ENCODE data around the genes NLRP6, DRD4 and GATD1.

DNA sequence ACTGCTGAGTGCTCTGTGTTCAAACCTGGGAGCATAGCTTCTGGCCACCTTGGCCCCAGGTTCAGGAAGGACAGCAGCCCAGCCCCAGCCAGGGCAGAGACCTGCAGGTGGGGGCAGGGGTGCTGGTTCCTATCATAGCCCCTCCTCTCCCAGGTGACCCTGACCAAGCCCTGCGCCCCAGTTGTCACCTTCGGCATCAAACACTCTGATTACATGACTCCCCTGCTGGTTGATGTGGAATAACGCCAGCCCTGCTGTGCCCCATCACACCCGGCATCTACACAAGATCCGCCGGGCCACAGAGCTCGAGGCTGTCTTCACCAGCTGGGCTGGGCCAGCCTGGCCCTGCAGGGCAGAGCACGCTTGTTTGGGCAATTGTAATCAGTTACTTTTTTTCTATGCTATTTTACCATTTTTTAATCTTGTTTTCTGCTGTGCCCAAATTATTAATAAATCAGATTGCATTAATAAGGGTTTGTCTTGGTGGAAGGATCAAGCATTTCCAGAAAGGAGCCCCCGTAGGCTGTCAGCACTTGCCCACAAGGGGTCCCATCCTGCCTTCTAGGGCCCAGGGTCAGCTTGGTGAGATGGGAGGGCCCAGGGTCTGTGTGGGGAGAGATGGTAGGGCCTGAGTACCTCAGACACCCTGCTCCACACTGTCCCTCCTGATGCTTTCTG lies 3.4 kb downstream of the ODF3 start:
- PRO-cap, result no peak

- PRO-cap, result no peak
These were observed 3.6 kb downstream of the BET1L start for GRCh38 chr11:203165-204381.

DNA sequence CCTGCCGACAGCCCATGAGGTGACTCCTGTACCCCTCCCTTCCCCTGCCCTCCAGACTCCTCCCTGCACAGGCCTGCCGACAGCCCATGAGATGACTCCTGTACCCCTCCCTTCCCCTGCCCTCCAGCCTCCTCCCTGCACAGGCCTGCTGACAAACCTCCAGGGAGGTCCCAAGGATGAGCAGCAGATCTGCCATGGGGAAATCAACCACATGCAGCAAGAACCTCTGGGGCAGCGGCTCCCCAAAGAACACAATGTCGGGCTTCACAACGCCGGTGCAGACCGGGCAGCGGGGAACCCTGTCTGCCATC lies 12.3 kb downstream of the SIRT3 start:
- PRO-cap, result no peak

DNA sequence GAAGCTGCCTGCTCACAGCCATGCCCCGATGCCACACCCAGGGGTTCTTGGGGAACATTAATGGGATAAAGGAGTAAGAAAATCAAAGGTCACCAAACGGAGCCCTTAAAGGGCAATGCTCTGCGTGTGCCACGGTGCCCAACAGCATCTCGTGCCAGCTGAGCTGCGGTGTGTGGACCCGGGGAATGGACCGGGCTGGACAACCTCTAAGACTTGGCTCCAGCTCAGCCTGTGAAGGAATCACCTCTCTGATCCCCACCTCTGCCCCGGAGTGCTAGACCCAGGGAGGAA lies at the start of gene NLRP6:
Gene NLRP6, plus strand, starts transcription at position 137 of the 291 bp plus-strand sequence.
- PRO-cap, result no peak

GRCh38 chr11:325462-326323 lies 5.0 kb upstream of the IFITM3 start:
- PRO-cap, result no peak

DNA sequence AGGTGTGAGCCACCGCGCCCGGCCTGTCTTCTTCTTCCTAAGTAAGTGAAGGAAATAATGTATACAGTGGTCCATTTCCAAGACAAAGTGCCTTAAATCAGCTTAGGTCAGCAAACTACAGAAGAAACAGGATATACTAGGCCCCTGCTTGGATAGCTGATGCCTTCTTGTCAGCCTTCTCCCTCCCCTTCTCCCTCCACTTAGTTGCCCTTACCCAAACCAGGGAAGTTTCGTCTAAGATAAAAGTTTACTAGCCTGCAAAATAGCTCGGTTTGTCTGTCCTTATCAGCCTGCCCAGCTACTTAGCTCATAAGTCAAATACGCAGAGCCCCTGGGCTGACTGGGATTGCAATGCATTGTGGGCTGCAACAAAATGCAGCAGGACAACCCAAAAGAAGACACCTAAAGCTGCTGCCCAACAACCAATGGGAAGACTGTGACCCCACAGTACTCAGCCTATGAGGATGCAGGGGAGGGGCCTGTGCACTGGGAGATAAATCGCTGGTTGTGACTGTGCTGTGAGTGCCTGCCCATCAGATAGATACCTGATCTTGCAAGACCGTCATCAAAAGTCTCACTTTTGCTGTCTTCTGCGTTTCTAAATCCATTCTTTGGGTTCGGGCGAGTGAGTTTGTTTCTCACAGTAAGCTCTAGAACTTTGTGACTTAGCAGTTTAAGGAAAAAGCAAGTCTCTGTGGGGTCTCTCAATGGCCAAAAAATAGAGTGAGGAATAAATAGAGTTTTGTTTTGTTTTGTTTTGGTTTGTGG lies 8.7 kb upstream of the IFITM3 start:
- PRO-cap, result no peak

DNA sequence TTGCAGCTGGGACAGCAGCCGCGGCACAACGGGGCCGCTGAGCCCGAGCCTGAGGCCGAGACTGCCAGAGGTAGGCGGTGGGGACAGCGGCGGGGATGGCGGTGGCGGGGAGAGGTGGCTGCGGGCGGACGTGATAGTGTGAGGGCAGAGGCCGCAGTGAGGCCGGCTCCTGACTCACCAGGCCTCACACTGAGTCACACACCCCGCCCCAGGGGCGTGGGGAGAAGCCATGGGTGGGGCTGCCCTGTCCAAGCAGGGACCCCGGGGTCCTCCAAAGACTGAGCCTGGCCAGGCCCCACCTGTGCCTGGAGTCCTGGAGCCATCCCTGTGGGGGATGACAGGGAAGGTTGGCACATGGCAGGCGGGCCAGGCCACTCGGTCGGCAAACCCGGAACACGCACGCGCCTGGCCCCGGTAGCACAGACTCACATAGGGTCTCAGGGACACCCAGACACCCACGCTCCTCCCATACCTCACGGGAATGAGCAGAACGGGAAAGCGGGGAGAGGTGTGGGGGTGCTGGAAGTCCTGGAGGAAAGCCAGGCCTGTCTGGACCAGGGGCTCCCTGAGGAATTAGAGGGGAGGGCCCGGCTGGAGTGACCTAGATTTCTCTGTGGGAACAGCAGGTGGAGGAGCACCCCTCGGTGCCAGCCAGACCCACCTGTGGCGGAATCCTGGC lies 585 bp downstream of the PKP3 start:
- PRO-cap, result no peak

DNA sequence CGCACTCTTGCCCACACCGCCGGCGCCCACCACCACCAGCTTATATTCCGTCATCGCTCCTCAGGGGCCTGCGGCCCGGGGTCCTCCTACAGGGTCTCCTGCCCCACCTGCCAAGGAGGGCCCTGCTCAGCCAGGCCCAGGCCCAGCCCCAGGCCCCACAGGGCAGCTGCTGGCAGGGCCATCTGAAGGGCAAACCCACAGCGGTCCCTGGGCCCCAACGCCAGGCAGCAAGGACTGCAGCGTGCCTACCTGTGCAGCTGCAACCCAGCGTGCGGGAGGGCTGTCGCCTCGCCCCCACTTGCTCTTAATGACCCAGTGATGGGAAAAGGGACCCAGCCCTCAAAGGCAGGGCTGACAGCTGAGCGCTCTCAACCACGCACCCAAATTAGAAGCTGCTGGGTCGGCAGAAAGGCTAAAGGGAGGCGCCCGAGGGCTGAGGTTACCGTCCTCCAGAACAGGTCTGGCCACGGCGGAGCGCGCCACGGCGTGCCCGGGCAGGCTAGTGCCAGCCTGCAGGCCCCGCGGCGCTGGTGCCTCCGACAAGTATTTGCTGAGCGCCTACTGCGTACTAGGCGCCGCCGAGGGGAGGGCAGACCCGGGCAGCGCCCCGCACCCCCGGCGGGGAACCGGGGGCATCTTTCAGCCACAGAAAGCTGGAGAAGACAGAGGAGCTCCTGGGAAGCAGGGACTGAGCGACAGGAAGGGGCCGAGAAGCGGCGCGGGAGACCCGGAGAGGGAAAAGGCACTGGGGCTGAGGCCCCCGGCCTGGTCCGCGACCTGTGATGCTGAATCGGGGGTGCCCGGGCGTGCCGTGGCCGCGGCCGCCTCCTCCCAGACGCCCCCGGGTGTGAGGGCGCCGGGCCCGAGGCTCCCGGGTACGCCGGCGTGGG lies 862 bp downstream of the HRAS start:
- PRO-cap, result no peak

DNA sequence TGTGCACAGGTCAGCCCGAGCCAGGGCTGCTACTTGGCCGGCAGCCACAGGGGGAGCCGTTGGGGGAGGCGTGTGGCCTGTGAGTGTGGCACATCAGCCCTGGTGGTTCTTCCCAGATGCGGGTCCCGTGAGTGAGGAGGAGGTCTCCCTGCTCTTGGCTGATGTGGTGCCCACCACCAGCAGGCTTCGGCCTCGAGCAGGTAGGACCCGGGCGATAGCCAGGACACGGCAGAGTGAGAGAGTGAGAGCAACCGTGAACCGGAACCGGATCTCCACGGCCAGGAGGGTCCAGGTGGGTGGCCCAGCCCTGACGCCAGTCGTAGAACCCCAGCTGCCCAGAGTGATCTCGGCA lies 18.5 kb downstream of the IRF7 start:
- PRO-cap, result no peak

DNA sequence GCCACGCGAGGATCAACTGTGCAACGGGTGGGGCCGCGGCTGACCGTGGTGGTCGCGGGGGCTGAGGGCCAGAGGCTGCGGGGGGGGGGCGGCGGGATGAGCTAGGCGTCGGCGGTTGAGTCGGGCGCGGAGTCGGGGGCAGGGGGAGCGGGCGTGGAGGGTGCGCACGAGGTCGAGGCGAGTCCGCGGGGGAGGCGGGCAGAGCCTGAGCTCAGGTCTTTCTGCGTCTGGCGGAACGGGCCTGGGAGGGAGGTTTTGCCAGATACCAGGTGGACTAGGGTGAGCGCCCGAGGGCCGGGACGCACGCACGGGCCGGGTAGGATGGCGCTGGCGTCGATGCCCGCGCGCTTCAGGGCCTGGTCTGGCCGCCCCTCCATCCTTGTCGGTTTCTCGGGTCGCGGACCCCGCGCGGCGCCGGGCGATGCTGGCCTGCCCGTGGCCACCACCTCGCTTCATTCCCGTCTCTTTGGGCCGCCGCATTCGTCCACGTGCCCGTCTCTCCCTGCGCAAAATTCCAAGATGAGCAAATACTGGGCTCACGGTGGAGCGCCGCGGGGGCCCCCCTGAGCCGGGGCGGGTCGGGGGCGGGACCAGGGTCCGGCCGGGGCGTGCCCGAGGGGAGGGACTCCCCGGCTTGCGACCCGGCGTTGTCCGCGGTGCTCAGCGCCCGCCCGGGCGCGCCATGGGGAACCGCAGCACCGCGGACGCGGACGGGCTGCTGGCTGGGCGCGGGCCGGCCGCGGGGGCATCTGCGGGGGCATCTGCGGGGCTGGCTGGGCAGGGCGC lies at the start of gene DRD4:
Gene DRD4, plus strand, starts transcription at position 647 of the 786 bp plus-strand sequence.
- PRO-cap, result no peak

- PRO-cap, result no peak
These were observed 1.6 kb downstream of the DEAF1 start for GRCh38 chr11:693202-694064.

DNA sequence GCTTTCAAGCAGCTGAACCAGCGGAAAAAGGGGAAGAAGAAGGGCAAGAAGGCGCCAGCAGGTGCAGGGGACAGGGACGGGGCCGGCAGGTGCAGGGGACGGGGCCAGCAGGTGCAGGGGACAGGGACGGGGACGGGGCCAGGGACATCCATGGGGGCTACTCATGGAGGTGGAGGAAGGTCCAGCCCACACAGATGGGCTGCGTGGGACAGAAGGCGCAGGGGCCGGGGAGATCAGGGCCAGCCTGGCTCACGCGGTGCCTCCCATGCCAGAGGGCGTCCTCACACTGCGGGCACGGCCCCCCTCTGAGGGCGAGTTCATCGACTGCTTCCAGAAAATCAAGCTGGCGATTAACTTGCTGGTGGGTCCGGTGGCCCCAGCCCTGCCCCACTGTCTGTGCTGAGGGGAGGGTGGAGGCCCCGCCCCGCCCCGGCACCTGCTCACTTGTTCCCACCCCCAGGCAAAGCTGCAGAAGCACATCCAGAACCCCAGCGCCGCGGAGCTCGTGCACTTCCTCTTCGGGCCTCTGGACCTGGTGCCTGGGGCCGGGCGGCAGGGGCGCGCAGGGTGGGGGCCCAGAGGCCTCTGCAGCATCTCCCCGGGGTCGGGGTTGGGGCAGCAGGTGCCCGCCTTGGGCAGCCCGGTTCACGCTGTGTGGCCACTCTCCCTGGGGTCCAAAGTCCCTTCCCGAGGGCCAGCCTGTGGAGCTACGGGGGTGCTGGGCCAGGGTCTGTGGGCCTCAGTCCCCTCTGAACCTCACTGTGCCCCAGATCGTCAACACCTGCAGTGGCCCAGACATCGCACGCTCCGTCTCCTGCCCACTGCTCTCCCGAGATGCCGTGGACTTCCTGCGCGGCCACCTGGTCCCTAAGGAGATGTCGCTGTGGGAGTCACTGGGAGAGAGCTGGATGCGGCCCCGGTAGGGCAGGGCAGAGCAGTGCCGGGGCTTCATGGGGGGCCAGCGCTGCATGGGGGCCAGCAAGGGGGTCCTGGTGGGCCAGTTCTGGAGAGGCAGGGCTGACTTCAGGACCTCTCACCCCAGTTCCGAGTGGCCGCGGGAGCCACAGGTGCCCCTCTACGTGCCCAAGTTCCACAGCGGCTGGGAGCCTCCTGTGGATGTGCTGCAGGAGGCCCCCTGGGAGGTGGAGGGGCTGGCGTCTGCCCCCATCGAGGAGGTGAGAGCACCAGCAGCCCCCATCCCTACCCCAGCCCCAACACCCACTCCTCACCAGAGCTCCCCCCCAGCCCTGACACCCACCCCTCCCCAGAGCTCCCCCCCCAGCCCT lies 16.0 kb downstream of the EPS8L2 start:
- PRO-cap, result no peak

GRCh38 chr11:747534-747944 lies 275 bp downstream of the TALDO1 start:
- PRO-cap, result no peak

DNA sequence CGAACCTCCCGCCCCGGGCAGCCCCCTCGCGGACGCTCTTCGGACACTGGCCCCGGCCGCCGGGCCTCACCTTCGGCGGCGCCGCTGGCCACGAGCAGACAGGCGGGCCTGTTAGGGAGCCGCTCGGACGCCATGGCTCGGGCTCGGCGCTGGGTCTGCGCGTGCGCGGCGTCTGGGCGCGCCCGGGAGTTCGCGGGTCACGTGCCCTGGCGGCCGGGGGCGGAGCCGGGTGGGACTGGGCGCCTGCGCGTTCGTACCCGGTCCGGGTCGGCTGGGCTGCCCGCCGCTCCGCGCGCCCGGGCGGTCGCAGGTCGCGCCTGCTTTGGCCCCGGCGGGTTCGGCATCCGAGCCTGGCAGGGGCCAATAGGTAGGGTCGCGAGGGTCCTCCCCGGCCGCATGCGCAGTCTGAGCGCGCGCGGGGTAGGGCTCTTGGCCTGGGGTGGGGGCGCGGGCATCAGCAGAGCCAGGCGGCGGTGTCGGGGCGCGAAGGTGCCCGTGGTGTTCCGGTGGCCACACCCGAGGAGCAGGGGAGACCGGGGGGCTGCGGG lies at the start of gene GATD1:
Gene GATD1, minus strand, starts transcription at position 159 of the 548 bp plus-strand sequence.
- PRO-cap, result no peak

GRCh38 chr11:843614-844590 lies 1.2 kb downstream of the TSPAN4 start:
- PRO-cap, result no peak

DNA sequence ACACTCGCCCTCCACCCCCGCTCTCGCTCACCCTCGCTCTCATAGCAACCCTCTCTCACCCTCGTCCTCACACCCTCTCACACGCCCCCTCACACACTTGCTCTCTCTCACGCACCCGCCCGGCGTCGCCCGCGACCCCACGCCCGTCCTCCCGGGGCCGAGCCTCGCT lies 200 bp downstream of the CHID1 start:
- PRO-cap, result no peak

- PRO-cap, result unidirectional peak, plus-strand start at chr11:926879
These were observed 793 bp downstream of the AP2A2 start for GRCh38 chr11:926289-927037.

DNA sequence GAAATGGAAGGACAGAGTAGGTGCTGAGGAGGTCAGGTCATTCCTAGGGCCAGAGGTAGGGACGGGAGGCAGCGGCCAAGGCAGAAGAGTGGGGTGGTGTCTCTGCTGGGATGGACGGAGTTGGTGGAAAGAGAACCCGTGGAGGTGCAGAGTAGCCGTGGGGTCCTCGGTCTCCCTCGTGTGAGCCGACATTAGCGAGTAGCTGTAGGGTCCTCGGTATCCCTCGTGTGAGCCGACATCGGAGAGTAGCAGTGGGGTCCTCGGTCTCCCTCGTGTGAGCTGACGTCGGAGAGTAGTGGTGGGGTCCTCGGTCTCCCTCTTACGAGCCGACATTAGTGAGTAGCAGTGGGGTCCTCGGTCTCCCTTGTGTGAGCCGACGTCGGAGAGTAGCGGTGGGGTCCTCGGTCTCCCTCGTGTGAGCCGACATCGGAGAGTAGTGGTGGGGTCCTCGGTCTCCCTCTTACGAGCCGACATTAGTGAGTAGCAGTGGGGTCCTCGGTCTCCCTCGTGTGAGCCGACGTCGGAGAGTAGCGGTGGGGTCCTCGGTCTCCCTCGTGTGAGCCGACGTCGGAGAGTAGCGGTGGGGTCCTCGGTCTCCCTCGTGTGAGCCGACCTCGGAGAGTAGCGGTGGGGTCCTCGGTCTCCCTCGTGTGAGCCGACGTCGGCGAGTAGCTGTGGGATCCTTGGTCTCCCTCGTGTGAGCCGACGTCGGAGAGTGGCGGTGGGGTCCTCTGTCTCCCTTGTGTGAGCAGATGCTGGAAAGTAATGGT lies 49.6 kb downstream of the AP2A2 start:
- PRO-cap, result no peak

- PRO-cap, result no peak
These were observed 48.5 kb upstream of the MUC6 start for GRCh38 chr11:1084985-1085468.

- PRO-cap, result no peak
These were observed 57.4 kb upstream of the MUC6 start for GRCh38 chr11:1093721-1094445.

All from peritoneum (tissue), 1 donor.